GM12892 (cell line): ENCODE data around the gene TMEM263.

DNA sequence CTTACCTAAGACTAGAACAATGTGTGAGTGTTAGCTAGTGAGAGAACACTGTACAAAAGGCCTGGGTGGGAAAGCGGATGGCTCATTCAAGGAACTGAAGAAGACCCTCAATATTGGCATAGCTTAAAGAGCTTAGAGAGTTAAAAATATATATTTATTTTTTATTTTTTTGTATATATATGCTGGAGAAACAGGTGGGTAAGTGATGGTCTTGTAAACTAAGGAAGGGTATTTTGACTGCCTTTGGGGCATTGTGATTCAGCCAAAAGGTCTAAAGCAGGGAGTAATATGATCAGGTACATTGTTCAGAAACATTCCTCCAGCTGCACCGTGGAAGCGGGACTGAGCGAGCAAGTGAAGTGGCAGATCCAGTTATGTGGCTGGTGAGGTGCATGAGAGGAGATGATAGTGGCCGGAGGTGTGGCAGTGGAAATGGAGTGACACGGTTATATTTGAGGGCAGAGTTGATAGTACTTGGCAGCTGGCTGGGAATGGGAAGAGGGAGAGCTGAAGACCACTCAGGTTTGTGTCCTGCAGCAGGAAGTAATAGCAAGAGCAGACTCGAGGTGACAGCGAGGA lies 39.1 kb downstream of the EID3 start:
- RRBS: no CpG with 5 or more reads among the region's 8 CpGs

- RRBS: no CpG with 5 or more reads among the region's 16 CpGs
These were observed 16.7 kb downstream of the CHST11 start for GRCh38 chr12:104473072-104474258.

- RRBS: no CpG with 5 or more reads among the region's 12 CpGs
These were observed 21.8 kb downstream of the CHST11 start for GRCh38 chr12:104478095-104479331.

DNA sequence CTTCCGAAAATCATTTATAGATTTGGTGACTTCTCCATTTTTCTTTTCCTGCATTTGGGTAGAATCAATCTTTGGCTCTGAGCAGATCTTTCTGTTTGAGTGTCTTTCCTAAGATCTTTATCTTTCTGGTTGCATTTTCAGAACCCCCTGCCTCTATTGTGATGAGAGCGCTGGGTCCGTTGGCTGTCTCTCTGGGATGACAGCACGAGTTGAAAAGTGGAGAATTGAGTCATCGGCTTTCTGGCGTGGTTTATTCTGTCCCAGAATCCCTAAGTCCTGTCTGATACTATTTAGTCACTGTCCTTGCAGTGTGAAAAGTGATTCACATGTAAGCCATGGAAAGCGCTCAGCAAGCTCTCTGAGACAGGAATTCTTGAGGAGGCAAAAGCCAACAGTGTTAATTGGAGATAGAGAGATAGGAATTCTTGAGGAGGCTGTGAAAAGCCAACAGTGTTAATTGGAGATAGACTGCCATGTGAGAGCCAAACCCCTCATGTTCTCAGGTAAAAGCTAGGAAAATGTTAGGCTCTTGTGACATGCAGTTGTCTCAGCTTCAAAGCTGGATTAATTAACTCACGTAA lies 121.7 kb downstream of the CHST11 start:
- RRBS: no CpG with 5 or more reads among the region's 8 CpGs

DNA sequence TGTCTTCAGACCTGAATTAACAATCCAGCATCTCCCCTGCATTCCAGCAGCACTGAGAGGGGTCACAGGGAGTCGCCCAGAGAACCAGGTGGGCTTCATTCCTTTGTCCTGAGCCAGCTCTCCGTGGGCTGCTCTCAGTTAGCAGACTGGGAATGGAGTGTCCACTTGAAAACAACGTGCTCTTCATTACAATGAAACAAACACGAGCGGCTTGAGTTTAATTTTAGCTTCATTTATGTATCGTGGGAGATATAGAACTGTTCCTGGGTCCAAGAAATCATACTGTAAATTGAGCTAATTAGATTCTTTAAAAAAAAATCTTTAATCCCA lies 140.2 kb downstream of the CHST11 start:
- RRBS: no CpG with 5 or more reads among the region's 6 CpGs

GRCh38 chr12:104677633-104678166 lies 221.0 kb downstream of the CHST11 start:
- RRBS: no CpG with 5 or more reads among the region's 5 CpGs

- RRBS: no CpG with 5 or more reads among the region's 7 CpGs
These were observed 163.2 kb downstream of the SLC41A2 start for GRCh38 chr12:104794776-104795313.

GRCh38 chr12:104855546-104856136 lies 102.4 kb downstream of the SLC41A2 start:
- RRBS: no CpG with 5 or more reads among the region's 7 CpGs

GRCh38 chr12:105109558-105110292 lies 2.2 kb downstream of the WASHC4 start:
- RRBS: no CpG with 5 or more reads among the region's 12 CpGs

- RRBS: no CpG with 5 or more reads among the region's 8 CpGs
These were observed 1.3 kb downstream of the C12orf75 start for GRCh38 chr12:105331745-105332216.

GRCh38 chr12:105497808-105498152 lies 167.3 kb downstream of the C12orf75 start:
- RRBS: no CpG with 5 or more reads among the region's 2 CpGs

- RRBS: no CpG with 5 or more reads among the region's 12 CpGs
These were observed 15.1 kb downstream of the NUAK1 start for GRCh38 chr12:106123435-106124237.

DNA sequence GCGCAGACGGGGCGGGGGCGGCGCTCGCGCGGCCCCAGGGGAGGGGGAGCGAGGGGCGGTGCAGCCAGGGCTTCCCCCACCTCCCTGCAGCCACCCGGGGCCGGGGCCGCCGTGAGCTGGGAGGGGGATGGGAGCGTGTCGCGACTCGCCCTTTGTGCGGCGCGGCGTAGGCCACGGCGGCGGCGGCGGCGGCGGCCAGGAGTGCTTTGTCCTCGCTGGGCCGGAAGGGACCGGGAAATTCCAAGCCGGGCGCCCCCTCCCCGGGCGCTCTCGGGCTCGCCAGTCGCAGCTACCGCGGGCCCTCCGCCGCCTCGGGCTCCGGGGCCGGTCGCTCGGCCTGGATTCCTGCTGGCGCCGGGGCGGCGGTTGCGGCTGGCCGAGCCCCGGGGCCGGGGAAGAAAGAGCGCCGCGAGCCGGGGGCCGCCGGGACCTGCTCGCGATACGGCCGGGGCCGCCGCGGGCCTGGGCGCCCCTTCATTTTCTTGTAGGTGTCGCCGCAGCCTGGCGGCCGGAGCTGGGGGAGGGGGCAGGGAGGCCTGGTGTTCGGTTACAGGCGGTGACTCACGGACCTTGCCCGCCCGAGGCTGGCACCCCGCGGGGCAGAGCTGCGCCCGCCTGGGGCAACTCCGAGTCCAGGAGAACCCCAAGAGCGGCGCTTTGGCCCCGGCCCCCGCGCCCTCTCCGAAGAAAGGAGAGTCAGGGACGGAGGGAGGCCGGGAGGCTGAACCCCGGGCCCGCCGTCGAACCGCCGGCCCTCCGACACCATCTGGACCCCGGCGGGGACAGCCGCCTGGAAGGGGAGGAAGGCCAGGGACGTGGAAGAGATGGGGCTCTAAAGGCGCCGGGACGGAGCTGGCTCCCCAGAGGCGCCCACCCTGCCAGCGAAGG lies 512 bp upstream of the NUAK1 start:
- RRBS: 14% methylated on average over 34 of the region's 108 CpGs

DNA sequence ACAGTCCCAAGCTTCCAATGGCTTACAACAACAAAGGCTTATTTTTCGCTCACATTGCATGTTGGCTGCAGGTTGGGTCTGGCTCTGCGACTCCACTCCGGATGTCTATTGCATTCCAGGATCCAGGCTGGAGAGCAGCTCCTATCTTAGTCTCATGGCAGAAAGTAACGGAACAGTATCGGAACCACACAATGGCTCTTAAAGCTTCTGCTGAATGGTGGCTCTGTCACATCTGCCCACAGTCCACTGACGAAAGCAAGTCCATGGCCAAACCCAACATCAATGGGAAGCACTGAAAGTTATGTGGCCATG lies 54.5 kb downstream of the CKAP4 start:
- RRBS: no CpG with 5 or more reads among the region's 6 CpGs

DNA sequence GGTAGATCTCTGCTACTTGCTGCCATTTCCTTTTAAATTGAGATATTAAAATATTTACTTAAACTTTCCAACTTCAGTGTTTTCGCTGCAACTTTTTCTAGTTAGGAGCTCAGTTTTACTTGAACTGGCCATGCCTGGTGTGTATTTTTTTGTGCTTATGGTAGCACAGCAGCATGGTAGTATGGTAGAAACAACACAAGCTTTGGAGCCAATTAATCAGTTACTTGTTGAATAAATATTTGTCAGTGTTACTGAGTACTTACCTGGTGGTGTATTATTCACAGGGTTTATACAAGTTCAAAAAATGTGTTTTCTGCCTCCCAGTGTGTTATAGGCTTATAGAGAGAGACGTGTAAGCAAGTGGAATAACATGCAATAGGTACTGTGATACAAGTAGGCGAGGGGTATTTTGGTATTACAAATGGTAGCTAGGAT lies 3.0 kb downstream of the POLR3B start:
- RRBS: no CpG with 5 or more reads among the region's 3 CpGs

DNA sequence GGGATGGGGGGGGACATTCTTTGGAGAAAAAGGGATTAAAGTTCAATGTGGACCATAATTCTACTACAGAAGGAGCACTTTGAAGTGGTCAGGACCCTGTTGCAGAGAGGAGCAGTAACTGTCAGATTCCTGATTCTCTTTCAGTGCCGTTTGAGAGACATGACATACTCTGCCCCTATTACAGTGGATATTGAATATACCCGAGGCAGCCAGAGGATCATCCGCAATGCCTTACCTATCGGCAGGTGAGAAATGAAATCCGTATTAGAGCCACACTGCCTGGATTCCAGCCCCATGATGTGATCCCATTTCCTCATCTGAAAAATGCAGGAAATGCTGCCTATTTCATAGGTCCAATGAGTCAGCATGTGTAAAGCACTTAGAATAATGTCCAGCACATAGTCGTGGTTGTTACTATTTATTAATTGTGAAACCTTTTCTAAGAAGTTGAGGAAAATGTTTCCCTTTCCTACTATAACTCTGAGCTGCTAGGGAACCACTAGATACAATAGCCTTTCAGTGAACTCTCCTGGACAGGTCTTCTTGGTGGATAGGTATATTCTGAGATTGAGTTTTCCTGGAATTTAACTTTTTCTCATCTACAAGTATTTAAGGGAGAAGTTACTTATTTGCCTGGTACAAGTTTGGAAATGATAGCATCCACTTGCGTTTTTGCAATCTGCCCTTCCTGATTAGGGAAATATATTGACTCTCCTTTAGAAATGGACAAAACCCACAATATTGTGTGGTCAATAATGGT lies 12.1 kb downstream of the POLR3B start:
- RRBS: no CpG with 5 or more reads among the region's 7 CpGs

GRCh38 chr12:106766232-106766936 lies 8.1 kb upstream of the RIC8B start:
- RRBS: no CpG with 5 or more reads among the region's 10 CpGs

- RRBS: no CpG with 5 or more reads among the region's 10 CpGs
These were observed 6.6 kb upstream of the RIC8B start for GRCh38 chr12:106767616-106768610.

GRCh38 chr12:106955589-106956498 lies at the start of gene TMEM263:
Gene TMEM263, plus strand, starts transcription at chr12:106955907.
- RRBS: 1% methylated on average over 31 of the region's 95 CpGs

- RRBS: 7% methylated on average over 8 of the region's 36 CpGs
These were observed 380 bp upstream of the CRY1 start for GRCh38 chr12:107093735-107094123.